Thoracic aorta (tissue), 1 donor: ENCODE measurements around a stretch of chr6.

GRCh38 chr6:43709190-43709790 lies 21.7 kb upstream of the MRPS18A start:
- RAMPAGE, long total RNA: no peak

DNA sequence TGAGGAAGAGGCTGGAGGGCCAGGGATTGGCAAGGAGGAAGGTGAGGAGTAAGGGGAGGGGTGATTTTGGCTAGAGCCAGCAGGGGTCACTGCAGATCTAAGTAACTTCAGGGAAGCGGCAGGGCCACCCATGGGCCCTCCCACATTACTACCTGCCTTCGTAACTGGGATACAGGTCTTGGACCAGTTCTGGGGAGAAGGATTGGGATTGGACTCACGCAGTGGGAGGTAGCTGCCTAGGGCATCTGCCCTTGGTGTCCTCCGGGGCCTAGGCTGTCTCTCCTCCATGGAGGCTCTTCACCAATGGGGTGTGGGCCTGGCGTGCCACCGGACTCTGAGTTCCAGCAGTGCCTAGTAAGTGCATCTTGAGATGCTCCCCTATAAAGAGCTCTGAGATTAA lies 36.3 kb upstream of the MRPS18A start:
- RAMPAGE, long total RNA: no peak

- RAMPAGE, long total RNA: no peak
These were observed 892 bp upstream of the VEGFA start for GRCh38 chr6:43769067-43769571.

- RAMPAGE, long total RNA: no peak
These were observed 9.8 kb downstream of the VEGFA start for GRCh38 chr6:43779625-43780341.

GRCh38 chr6:43782831-43783698 lies 13.1 kb downstream of the VEGFA start:
- RAMPAGE, long total RNA: no peak

DNA sequence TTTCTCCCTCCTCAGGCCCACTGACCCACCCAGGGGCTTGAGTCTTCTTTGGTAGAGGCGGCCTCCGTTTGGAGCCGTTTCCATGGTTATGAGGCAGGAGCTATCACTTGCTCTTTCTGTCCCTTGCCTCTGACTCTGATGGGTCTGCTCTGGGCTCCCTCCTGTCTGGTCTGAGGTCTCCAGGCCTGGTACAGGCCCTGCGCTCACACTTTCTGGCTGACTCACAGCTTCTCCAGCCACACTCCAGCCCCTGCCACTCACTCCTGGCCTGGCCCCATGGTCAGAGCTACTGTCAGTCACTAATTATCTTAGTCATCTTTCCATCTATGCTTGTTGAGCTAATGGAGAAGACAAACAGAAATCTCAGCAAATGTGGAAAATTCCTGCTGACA lies 63.1 kb downstream of the VEGFA start:
- RAMPAGE, long total RNA: no peak

- RAMPAGE, long total RNA: no peak
These were observed 72.9 kb downstream of the VEGFA start for GRCh38 chr6:43842844-43843417.

GRCh38 chr6:43937405-43937929 lies 167.5 kb downstream of the VEGFA start:
- RAMPAGE, long total RNA: no peak

DNA sequence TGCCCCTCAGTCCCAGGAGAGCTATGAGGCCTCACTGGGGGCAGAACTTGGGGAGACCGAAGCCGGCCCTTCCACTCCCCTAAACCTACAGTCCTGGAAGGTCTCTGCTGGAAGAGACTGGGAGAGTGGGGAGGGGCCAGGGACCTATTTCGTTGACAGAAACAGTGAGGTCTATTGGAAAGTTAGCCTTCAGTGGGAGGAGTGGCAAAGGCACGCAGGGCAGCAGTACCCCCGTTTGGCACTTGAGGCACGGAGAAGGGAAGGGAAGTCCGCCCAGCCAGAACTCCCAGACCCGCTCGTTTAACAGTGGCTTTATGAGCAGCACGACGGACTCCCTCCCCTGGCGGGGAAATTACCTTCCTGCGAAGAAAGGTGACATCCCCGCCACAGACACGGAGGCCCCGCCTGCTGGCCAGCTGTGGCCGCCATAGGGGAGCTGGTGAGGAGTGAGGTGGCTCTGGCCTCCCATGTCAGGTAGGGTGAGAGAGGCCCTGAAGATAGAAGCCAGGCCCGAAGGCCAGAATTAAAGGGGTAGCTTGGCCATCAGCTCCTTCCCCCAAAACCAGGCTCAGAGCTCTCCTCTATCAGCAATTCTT lies 123.9 kb downstream of the MRPL14 start:
- RAMPAGE, long total RNA: no peak

DNA sequence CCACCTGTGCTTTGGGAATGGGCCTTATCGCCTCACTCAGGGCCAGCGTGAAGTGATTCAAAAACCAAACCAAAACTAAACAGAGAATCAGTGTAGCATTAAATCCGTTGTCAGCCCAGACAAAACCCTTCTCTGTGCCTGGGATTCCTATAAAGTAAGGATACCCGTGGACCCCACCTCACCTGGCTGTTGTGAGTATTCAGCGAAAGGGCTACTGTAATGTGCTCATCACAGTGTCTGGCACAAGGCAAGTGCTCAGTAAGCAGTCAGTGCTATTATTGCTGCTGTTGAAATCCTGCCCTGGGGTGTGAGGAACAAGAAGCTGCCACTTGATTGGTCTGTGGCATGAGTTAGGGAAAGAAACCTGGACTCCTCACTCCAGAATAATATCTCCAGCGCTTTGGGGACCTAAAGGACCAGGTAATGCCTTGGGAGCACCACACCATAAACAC lies 66.7 kb downstream of the MRPL14 start:
- RAMPAGE, long total RNA: no peak

DNA sequence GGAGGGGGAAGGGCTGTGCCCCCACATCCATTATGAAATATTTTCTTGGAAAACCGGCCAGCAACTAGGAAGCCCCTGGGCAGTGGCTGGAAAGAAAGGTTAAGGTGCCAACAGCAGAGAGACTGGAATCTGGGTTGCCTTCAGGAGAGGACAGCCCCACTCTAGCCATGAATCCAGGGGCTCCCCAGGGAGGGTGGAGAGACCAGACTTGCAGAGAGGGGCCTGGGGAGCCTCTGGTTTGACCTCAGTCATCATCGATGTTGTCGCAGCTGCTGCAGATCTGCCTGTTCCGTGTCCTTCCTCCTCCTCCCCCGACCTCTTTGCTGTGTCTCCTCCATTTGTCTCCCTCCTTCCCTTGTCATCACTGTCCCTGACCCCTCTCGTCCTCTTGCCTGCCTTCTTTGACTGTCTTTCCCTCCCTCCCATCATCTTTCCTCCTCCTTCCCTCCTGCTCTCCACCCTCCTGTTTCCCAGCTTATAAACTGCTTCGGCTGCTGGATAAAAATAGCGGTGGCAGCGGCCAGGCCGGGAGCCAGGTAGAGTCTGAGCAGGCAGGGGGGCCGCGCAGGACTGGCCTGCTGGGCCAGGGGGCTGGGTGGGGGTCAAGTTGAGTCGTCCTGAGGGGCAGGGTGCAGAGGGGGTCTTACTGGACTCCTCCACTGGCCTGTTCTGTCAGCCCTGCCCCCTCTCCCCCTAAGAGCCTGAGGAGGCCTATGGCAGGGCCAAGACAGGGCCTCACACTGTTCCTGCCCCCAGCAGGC lies 3.3 kb downstream of the SLC29A1 start:
- RAMPAGE, long total RNA: no peak

GRCh38 chr6:44233545-44234384 lies 10.4 kb downstream of the SLC29A1 start:
- RAMPAGE, long total RNA: no peak

GRCh38 chr6:44258022-44258216 lies 591 bp upstream of the SLC35B2 start:
- RAMPAGE, long total RNA: no peak

GRCh38 chr6:44799893-44800538 lies 412.5 kb downstream of the CDC5L start:
- RAMPAGE, long total RNA: no peak

DNA sequence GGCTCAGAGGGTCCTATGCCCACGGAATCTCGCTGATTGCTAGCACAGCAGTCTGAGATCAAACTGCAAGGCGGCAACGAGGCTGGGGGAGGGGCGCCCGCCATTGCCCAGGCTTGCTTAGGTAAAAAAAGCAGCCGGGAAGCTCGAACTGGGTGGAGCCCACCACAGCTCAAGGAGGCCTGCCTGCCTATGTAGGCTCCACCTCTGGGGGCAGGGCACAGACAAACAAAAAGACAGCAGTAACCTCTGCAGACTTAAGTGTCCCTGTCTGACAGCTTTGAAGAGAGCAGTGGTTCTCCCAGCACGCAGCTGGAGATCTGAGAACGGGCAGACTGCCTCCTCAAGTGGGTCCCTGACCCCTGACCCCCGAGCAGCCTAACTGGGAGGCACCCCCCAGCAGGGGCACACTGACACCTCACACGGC lies 457.1 kb upstream of the RUNX2 start:
- RAMPAGE, long total RNA: no peak

DNA sequence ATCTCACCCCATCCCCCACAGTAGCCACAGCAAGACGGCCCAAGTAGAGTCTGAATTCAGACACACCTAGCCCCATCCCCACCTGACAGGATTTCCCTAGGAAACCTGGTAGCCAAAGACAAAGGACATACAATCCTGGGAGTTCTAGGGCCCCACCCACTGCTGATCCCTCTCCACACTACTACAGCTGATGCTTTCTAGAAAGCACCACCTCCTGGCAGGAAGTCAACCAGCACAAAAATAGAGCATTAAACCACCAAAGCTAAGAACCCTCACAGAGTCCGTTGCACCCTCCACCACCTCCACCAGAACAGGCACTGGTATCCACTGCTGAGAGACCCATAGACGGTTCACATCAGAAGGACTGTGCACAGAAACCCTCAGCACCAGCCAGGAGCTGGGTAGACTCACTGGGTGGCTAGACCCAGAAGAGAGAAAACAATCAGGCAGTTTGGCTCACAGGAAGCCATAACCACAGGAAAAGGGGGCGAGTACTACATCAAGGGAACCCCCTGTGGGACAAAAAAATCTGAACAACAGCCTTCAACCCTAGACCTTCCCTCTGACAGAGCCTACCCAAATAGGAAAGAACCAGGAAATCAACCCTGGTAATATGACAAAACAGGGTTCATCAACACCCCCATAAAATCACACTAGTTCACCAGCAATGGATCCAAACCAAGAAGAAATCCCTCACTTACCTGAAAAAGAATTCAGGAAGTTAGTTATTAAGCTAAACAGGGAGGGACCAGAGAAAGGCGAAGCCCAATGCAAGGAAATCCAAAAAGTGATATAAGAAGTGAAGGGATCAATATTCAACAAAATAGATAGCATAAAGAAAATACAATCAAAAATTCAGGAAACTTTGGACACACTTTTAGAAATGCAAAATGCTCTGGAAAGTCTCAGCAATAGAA lies 17.6 kb upstream of the RUNX2 start:
- RAMPAGE, long total RNA: no peak

DNA sequence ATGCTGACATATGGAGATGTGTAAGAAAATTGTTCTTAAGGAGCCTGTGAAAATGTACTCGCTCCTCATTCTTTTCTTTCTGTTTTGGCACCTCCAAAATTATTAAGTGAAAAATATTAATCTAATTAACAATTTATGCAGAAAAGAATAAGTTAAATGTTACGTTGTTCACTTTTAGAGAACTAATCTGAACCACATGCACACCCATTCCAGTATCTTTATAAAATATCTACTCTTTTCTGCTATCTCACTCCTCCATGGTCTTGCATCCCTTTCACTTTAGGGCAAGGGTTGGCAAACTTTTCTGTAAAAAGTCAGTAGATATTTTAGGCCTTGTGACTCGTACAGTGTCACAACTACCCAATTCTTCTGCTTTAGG lies 39.6 kb upstream of the SUPT3H start:
- RAMPAGE, long total RNA: no peak

DNA sequence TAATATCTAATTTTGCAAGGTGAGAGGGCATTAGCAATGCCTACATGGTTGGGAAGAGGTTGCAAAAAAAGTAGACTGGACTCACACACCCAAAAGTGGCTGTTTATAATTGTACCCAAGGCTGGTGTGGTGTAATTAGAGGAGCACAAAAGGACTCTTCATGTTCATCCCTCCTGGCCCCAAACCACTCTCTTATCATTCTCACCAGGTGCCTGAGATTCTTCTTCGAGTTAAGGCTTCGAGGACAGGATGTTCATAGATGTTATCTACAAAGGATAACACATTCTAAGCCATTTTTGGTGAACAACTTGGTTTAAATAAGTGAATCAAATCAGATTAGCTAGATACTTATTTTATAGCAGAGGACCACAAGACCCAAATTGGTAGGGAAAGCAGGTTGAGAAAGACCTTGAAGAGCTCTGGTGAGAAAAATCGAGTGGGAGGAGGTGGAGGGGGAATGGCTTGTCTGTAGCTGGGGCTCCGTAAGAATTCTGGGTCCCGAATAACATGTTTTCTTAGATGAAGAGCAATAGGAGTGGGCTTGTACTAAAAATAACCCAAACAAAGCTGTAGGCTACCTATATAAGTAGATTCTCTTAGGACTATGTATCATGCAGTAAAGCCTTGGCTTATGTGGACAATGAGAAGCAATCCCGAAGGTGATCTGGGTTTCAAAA lies 73.2 kb upstream of the SUPT3H start:
- RAMPAGE, long total RNA: no peak

DNA sequence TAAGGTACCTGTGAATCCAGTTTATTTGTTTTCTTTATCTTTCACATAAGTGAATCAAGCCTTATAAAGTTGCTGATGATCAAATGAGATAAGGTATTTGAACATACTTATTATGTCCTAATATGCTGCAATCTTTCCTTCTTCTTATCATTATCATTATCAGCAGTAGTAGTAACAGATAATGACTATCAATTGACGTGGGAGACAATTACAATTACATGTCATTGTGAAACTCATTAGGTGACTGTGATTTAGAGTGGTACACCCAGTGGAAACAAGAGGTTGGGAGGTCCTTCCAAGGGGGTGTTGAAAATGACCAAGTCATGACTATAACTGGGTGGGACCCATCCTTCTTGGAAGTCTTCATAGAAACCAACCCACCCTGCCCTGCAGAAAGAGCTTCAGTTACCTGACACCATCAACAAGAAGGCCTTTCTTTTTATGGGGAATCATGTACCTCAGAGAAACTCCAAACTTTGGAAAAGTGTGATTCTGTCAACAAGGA lies 2.8 kb downstream of the CLIC5 start:
- RAMPAGE, long total RNA: no peak

DNA sequence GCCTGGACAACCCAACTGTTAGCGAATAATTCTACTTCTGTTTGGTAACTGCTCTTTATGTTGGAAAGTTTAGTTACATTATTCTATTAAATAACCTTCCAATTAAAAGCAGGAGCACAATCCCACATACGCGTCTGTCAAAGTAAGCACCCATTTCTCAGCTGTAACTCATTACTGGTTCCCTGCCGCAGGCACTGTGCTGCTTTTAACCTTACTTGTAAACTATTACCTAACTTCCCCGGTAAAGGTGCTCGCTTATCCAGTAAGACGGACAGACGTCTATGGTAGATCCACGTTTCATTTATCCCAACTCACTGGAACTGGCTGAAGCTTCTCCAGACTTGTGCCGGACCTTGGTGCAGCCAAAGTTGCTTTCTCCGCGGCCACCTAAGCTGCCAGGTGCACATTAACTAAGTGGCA lies 504 bp upstream of the ENPP4 start:
- RAMPAGE, long total RNA: no peak